Measurements from ENCODE around the genes RBMS1, PSMD14 and GCA.

- PRO-cap, result no peak
Observed at GRCh38 chr2:160273604-160274834, 73.9 kb upstream of the ITGB6 start.

- PRO-cap, result no peak
Observed at GRCh38 chr2:160315445-160315811, 115.4 kb upstream of the ITGB6 start.

DNA sequence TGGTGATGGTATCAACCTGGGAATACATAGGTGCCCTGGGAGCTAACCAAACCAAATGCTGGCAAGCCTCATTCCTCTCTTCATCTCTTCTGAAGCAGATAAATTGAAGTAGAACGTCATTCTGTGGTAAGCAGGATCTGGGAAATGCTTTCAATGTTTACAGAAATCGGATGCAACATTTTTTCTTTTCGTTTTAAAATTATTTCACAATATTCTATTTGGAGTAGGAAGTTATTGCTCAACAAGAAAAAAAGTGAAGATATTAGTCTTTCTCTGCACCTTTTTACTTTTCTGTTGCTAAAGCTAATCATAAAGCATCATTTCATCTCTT, 114.2 kb downstream of the RBMS1 start:
- PRO-cap, result no peak

GRCh38 chr2:160493216-160494192, at the start of gene RBMS1:
Gene RBMS1, minus strand, starts transcription at chr2:160493807.
- PRO-cap, result bidirectional peak, plus-strand start at chr2:160493446, minus-strand start at chr2:160493133; bidirectional peak, plus-strand start at chr2:160493946, minus-strand start at chr2:160493821

GRCh38 chr2:161139102-161139447, 21.2 kb upstream of the TANK start:
- PRO-cap, result no peak

DNA sequence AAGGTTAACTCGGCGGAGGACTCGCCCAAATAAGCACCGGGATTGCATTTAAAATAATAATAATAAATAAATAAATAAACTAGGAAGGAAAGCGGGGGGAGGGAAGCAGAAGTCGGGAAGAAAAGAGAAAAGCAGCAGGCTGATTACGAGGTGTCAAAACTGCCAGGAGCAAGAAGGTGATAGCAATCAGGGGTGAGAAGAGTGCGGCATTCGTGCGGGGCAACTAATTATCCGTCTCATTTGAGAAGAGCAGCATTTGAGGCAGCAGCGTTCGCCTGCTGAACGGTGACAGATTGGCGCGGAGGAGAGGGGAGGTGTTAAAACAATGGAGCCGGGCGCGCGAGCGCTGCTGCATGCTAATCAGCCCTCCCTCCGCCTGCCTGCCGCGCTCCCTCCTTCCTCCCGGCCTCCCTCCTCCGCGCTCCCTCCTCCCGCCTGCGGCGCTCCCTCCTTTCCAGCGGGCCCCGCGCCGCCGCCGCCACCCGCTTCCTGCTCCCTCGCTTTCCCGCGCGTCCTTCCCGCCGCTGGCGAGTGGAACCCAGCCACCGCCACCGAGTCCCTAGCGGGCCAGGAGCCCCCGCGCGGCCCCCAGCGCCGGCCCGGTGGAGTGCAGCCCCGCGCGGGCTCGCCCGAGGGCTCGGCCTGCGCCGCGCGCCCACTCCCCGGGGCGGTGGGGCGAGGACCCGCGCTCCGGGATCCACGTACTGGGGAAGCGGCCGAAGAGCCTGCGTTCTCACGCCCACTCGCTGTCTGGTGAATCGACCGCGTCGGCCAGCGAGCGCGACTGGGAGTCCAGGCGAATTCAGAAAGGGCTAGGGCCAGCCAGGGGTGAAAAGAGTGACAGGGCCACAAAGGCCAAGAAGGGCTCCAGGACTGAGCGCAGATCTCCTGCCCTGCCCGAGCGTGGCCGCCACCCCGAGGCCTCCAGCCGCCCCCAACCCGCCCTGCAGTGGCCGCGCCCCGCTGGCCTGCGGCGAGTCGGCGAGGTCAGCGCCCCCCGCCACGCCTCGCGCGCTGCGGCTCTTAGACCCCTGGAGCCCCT, 69.5 kb upstream of the PSMD14 start:
- PRO-cap, result unidirectional peak, plus-strand start at position 87 of the sequence

DNA sequence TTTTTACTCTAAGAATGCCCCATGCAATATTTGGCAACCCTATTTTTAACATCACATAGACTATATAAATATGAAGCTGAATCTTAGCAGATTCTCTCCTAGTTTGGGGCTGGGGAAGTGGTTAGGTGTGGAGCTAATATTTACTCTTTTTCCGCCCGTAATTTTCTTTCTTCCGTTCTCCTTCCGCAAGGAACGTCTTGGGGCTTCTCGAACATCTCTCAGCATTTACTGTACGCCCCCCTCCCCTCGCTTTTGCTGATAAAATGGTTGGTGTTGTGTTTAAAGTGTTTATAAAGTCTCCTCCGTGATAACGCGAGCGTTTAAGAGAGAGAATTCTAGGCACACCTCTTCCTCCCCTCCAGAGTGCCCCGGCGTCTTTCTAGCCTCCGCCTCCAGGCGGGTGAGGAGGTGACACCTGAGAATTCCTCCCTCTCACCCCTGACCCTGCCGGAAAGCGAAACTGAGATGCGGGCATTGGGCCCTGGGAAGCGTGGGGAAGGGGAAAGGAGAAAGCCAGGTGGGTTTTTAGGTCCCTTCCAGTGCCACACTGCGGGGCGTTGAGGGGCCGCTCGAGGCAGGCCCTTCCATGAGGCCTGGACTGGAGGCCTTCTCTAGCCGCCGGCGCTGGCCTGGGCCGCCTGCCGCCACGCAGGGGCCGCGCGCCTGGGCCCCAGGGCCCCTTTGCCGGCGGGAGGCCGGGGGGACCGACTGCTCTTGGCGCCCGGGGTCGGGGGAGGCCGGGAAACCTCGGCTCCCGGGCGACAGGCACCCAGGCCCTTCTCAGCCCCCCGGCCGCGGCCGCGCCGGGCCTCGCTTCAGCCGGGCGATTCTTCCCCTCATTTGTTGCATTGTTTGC, 63.6 kb upstream of the PSMD14 start:
- PRO-cap, result no peak

GRCh38 chr2:161307949-161309064, at the start of gene PSMD14:
Gene PSMD14, plus strand, starts transcription at chr2:161308425.
- PRO-cap, result bidirectional peak, plus-strand start at chr2:161308498, minus-strand start at chr2:161308327; unidirectional peak, minus-strand start at chr2:161308677

GRCh38 chr2:161324041-161324814, 16.0 kb downstream of the PSMD14 start:
- PRO-cap, result no peak

- PRO-cap, result no peak
Observed at GRCh38 chr2:162070989-162071393, 3.0 kb downstream of the DPP4 start.

- PRO-cap, result no peak
Observed at GRCh38 chr2:162073094-162073835, 750 bp downstream of the DPP4 start.

DNA sequence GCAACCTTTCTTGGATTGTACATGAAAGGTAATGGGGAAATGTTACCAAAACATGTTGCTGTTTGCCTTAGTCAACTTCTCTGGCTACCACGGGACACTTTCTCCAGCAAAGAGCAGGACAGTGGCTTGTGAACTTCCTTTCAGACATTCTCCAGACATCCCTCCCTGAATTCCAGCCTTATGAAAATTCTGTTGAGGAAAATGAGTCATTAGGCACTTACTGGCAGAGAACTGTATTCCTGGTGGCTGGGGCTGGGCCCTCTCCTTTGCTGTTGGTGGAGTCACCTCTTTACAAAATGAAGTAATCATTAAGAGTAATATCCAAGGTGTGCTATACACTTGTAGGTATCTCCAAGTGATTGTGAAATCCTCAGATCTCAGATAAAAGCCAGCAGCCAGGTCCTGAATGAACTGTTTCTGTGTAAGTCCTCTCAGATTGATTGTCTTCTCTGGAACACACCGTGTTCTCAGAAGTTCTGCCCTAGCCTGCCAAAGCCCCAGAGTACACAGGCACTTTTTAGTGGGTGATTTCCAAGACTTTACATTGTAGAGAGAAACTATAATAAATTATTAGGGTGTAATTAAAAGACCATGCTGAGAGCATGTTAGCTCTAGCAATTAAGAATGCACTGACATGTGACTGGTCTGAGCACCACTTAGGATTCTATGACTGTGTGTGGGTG, 1.4 kb upstream of the FAP start:
- PRO-cap, result no peak

- PRO-cap, result no peak
Observed at GRCh38 chr2:162261071-162261499, 17.8 kb upstream of the FAP start.

- PRO-cap, result bidirectional peak, plus-strand start at chr2:162344394, minus-strand start at chr2:162344244
Observed at GRCh38 chr2:162343653-162344488, at the start of gene GCA. Gene GCA, plus strand, starts transcription at chr2:162344132.

GRCh38 chr2:162582245-162582821, 238.4 kb downstream of the GCA start:
- PRO-cap, result no peak

DNA sequence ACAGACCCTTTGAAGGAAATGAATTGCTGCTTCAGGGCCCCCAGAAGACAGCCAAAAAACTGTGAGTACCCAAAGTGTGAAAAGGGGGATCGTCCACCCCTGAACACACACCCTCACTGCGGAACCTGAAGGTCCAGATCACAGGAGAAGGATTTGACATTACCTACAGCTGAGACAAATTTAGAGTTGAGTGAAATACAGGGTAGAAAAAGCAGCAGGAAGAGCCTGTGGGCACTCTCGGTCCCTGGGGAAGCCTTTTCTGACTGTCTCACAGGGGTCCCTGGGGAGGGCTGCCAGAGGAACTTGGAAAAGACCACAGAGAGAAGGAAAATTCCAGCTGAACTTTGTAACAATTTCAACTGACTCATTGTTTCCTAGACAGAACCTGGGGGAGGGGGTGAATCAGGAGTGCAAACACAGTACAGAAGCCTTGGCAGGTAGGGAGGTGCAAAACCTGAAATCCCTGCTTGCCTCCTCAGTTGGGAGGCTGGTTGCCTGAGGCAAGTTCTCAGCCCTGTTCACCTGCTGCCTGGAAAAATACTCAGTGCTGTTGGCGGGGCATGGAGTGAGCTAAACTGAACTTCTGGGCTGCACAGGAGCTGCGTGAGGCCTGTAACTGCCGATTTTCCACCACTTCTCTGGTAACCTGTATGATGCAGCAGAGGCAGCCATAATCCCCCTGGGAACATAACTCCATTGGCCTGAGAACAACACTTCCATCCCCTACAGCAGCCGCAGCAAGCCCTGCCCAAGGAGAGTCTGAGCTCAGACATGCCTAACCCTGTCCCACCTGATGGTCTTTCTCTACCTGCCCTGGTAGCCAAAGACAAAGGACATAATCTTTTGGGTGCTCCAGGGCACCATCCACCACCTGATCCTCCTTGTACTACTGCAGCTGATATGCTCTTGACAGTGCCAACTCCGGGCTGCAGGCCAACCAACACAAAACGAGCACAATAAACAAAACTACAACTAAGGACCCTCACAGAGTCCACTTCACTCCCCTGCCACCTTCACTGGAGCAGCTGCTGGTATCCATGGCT, 106.6 kb downstream of the GRB14 start:
- PRO-cap, result no peak

- PRO-cap, result no peak
Observed at GRCh38 chr2:164711662-164712251, 90.5 kb upstream of the GRB14 start.

DNA sequence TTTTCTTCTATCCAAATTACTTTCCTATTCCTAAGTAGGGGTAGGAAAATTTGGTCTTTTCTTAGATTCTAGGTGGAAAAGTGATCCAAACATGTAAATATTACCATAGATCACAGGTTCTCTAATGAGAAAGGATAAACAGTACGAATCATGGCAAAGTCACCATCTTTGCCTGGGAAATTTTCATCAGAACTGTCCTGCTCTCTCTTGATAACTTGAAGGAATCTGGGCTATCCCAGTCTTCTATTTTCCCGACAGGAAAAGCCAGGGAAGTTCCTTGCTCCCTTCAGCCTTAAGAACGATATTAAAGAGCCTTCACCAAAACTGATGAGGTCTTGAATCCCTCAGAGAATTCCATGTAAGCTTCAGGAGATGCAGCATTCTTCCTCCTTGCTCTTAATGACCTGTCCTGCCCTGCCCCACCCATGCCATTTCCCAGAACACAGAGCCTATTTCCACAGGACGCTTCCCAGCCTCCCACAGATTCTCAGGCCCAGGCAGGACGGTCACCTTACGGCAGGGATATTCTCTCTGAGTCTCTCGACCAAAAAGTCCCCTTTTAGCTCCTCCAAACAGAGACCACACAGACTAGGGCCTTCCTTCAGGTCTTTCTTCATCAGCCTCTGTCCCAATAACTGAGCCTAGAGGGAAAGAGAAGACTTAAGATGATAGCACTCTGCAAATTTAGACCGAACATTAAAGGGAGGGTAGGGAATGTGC, 62.3 kb downstream of the COBLL1 start:
- PRO-cap, result no peak

- PRO-cap, result no peak
Observed at GRCh38 chr2:165084102-165084301, 119.8 kb downstream of the SCN3A start.

GRCh38 chr2:165274575-165275174, 35.5 kb downstream of the SCN2A start:
- PRO-cap, result no peak

All from ReNcell CX (cell line).